A172 (cell line): ENCODE results near the genes ITK and THG1L.

GRCh38 chr5:154647796-154648129 lies 107.4 kb upstream of the LARP1 start:
- RAMPAGE, long total RNA: no peak

DNA sequence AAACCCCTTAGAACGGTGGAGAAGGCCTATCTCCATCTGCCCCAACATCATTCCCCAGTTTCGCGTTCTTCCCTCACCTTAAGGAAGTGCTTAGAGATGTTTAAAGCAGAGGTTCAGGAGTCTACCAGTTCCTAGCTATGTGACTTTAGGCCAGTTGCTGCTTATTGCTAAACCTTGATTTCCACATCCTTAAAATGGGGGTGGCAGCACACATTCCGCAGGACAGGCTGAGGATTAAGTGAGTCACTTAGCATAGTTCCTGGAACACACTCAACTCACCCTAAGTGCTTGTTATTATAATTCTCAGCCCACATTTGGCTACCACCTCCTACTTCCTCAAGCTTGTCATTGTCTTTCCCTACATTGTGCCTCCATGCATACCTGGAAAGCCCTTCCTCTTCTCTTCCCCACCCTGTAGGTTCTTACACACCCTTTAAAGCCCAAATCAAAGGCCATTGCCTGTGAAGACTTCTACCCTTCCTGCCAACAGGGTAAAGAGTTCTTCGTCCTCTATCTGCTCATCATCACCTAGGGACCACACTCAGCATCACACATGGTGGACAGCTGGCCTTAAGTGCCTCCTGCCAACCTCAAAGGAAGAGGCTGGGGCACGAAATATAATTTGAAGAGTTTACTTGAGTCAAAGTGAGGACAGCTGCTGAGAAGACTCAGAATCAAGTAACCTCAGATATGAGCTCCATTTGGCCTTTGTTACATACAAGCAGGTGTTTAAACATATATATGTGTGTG lies 62.9 kb upstream of the LARP1 start:
- RAMPAGE, long total RNA: no peak

GRCh38 chr5:154712435-154713513 lies 42.4 kb upstream of the LARP1 start:
- RAMPAGE, long total RNA: no peak

DNA sequence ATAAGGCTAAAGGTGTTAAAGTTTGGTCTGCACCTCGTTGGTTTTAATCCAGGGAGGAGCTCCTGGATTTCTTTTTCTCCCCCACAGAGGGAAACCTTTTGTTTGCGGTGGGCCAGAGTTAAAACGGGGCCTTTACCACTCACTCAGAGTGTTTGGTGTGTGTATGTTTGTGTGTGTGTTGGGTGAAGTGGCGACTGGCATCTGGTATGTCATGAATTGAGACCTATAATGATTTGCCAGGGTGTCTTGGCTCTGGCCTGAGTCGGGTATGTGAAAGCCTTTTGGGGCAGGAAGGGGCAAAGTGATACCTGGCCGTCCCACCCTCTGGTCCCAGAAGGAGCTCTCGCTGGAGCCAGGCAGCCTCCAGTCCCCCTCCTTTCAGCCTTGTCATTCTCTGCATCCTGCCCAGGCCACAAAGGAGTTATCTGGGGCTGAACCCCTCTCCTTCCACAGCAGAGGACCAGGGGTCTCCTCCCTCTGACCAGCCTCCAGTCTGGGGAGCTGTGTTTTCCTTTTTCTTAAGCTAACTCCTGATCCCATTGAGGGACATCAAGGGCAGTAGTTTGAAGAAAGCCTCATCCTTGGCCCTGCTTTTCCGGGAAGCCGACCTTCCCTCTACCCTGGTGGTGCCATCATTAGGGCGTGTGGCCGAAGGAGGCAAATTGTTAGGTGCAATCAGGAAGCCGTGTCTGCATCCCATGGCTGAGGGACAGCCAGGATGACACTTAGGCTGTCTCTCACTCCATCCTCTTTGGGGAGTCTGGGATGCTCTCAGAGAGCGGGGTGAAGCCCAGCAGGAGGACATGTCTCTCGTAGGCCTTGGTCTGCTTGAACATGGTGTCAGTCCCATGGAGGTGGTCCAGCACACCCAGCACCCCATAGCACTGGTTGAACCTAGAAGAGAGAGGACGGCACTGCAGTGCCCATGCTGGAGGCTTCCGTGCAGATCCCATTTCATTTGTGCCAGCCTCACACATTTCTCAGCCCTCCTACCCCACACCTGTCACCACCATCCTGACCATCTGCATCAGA lies 30.5 kb downstream of the FAXDC2 start:
- RAMPAGE, long total RNA: no peak

GRCh38 chr5:154837494-154837917 lies 12.9 kb downstream of the FAXDC2 start:
- RAMPAGE, long total RNA: no peak

- RAMPAGE, long total RNA: no peak
These were observed 276 bp downstream of the FAXDC2 start for GRCh38 chr5:154850200-154850454.

DNA sequence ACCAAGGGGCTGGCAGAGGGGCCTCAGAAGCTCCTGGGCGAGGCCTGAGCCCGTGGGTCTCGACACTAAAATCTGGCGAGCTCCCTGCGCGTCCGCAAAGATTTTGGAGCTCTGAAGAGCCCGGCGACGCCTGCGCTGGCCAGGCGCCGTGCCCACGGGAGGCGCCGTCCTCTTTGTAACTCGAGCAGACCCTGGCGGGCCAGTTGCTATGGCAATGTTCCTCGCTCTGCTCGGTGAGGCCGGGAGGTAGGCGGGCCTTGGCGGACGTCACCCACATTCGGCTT lies 837 bp upstream of the CNOT8 start:
- RAMPAGE, long total RNA: no peak

GRCh38 chr5:155402815-155403391 lies 389.3 kb downstream of the KIF4B start:
- RAMPAGE, long total RNA: no peak

- RAMPAGE, long total RNA: no peak
These were observed 255.1 kb downstream of the SGCD start for GRCh38 chr5:156581812-156582765.

DNA sequence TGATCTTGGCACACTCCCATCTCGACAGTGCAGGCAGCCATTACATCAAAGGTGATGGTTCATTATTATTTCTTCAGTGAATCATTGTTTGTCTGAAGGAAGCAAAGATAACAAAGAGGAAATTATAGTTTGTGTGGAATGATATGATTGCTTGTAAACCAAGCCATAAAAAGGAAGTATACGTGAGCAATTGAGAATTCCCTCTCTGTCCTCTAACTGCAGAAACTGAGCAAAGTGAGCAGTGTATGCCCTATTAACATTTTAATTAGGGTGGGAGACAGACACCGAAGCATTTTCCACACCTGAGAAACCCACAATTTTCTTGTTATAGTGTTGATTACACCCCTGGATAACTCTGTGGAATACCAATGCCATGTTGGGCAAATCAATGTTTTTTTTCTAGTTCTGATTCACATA lies 171.5 kb upstream of the PPP1R2B start:
- RAMPAGE, long total RNA: no peak

- RAMPAGE, long total RNA: no peak
These were observed at the start of gene ITK for GRCh38 chr5:157180504-157181391. TSS of gene ITK (plus strand) at chr5:157180840.

DNA sequence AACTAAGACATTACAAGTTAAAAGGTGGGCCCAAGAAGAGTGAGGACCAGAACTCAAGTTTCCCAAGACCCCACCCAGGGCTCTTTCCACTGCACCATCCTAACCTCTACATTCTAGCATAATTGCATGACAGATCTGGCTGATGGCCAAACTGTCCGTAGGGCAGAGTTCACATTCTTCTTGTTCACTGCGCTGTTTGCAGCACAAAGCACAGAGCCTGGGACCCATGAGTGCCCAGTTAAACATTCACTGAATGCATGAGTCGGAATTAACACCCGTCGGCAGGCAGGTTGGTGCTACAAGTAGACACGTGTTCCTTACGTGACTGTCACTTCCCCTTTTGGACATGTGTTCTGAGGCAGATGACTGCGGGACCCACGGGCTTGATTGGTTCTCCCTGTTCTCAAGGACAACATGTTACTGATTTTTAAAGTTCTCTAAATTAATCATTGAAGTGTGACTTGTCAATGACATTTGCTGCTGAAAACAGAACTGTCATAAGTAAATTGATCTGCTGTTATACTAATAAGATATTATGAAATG lies 25.4 kb downstream of the CYFIP2 start:
- RAMPAGE, long total RNA: no peak

DNA sequence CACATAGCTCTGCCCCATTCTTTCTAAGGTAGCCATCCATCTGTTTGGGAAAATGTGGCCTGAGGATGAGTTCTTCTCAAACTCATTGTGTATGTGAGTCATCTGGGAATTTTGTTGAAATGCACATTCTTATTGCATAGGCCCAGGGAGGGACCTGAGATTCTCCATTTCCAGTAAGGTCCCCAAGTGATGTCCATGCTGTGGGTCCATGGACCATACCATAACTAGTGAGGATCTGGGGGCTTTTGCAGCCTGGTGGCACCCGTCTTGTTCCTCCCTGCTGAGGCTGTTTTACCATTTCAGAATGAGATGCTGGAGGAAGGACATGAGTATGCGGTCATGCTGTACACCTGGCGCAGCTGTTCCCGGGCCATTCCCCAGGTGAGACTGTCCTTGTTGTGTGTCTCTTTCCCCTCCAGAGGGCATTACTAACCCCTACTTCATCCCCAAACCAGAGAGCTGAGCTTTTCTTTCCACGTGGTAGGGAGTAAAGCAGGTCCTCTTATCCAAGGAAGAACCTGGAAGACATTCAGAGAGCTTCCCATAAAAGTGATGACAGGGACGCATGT lies 28.6 kb downstream of the CYFIP2 start:
- RAMPAGE, long total RNA: no peak

DNA sequence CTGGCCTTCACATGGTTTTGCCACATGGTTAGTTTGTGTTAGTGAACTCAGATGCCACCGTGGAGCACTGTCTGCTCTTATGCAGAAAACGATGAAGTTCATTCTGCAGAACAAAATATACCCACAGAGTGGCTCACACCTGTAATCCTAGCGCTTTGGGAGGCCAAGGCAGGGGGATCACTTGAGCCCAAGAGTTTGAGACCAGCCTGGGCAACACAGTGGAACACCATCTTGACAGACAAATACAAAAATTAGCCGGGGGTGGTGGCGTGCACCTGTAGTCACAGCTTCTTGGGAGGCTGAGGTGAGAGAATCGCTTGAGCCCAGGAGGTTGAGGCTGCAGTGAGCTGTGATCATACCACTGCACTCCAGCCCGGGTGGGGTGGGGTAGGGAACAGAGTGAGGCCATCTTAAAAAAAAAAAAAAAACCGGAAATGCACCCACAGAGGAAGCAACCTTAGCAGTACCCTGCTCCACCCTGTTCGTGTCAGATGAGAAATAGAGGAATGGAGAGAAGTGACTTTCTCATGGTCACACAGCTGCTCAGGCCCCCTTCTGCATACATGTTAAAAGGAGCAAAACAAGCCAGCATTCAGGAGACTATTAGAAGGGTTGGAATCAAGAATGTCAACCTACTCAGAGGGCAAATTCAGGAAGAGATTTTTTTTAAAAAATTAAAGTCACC lies 38.9 kb downstream of the FNDC9 start:
- RAMPAGE, long total RNA: no peak

GRCh38 chr5:157323827-157324091 lies 21.7 kb downstream of the FNDC9 start:
- RAMPAGE, long total RNA: no peak

DNA sequence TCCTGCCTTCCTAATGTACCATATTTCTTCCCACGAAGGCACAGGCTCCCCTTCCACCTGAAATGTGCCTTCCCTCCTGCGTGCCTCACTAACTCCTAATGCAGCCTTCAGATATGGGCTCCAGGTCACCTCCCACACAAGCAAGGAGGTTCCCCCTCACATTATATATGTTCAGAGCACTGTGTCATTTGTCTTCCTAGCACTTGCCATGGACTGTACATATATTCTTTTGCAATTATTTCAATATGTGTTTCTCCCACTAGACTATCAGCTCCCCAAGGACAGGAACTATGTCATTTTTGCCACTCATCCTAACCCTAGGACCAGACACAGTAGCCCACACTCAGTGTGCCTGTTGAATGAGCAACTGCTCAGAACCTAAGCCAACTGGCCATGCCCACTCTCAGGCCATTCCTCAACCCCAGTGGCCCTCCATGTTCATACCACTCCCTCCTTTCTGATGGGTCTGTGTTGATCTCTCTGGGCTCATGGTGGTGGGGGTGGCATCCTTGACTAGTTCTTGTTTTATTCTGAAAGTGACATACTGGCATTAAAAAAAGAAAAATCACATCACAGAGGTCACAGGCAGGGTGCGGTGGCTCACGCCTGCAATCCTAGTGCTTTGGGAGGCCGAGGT lies 41.3 kb downstream of the NIPAL4 start:
- RAMPAGE, long total RNA: no peak

DNA sequence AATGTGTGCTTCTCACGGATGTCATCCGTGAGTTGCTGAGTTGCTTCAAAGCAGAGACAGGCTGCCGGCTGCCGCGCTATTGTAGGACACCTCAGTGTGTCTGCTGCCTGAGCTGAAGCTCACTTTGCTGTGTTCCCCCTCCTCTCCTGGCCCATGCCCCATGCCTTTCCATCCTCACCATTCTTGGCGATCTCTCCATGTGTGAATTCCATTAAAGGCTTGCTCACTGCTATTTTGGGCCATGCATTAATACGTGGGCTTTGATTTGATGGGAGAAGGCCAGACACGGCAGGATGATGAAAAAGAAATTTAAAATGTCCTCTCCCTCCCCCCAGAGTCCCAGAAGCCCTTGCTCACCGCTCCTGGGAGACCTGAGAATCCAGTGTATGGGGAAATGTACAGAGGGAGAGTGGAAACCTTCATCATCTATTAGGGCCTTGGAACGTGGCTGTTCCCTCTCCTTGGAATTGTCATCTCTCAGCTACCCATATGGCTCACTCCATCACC lies 14.4 kb downstream of the ADAM19 start:
- RAMPAGE, long total RNA: no peak

- RAMPAGE, long total RNA: no peak
These were observed 1.1 kb downstream of the ADAM19 start for GRCh38 chr5:157574318-157574957.

- RAMPAGE, long total RNA: start-site peak on the plus strand at chr5:157731422-157731445, 67 and 64 reads in 2 replicates
These were observed at the start of gene THG1L for GRCh38 chr5:157731068-157732043. TSS of gene THG1L (plus strand) at chr5:157731420.

DNA sequence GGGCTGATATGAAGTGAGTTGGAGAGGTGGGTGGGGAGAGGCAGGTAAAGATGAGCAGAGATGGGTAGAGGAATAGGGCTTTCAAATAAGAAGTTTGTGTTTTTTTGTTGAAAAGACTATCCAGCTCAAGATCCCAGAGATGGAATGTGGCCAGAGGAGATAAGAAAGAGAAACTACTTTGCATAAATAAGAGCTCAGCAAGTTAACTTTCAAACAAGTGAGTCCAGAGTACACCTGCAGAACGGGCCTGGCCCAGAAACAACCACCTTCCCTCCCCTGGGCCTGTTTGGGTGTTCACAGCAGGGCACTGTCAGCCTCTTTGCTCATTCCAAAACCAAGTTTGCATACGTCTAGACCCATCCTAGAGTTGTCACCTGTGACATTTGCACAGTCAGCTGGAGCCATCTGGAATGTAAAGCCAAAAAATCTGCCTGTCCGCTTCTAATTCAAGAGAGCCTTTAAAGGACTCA lies 2.3 kb upstream of the CLINT1 start:
- RAMPAGE, long total RNA: no peak